Right lobe of liver (tissue), 4 donors: ENCODE measurements around a stretch of chr9.

- PRO-cap, 4 experiments, result peak in 4 of 4 experiments; most common plus-strand start chr9:129437158 (in 3); most common minus-strand start chr9:129437210 (in 1)
- RAMPAGE, long total RNA, 2 experiments, result no peak in any of the 2 experiments
Observed at GRCh38 chr9:129436624-129437674, 184.0 kb downstream of the C9orf50 start.

DNA sequence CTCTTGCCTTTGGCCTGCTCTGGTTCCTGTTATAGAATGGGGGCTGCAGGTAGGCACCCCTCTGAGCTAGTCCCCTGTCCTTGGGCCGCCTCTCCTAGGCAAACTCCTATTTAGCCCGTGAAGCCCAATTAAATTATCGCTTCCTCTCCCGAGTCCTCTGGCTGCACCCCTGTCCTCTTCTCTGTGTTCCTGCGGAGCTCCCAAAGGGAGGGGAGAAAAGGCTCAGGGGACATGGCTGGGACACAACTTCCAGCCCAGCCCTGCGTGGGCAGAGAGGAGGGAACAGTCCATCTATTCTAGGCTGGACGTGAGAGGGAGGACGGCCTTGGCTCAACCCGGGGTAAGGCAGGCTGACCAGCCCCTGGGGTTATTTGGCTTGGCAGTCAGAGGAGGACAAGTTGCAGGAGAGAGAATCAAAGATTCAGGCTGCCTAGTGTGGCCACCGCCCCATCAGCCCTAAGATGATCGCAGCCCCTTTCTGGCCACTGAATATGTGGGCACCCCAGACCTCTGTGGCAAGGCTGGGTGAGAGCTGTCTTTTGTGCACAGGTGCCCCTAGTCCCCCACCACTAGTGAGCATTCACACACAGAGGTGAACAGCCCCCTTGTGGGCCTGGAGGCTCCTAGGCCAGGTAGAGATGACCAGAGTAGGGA is 134.1 kb downstream of the C9orf50 start:
- PRO-cap, 4 experiments, result peak in 4 of 4 experiments; most common plus-strand start position 382 of the sequence (in 4); most common minus-strand start position 191 of the sequence (in 4)
- RAMPAGE, long total RNA, 2 experiments, result start-site peak on the plus strand in 1 of 2 experiments, centred at position 380 of the sequence, 8 reads per replicate; start-site peak on the minus strand in 2 of 2 experiments, centred at positions 201 to 207 of the sequence, 8 to 14 reads per replicate

- PRO-cap, 4 experiments, result peak in 2 of 4 experiments; most common plus-strand start chr9:129487447 (in 2); most common minus-strand start chr9:129487350 (in 1)
- RAMPAGE, long total RNA, 2 experiments, result no peak in any of the 2 experiments
Observed at GRCh38 chr9:129487301-129487648, 133.6 kb downstream of the C9orf50 start.

- PRO-cap, 4 experiments, result peak in 4 of 4 experiments; most common plus-strand start chr9:129496267 (in 3)
- RAMPAGE, long total RNA, 2 experiments, result no peak in any of the 2 experiments
Observed at GRCh38 chr9:129496058-129496325, 124.9 kb downstream of the C9orf50 start.

DNA sequence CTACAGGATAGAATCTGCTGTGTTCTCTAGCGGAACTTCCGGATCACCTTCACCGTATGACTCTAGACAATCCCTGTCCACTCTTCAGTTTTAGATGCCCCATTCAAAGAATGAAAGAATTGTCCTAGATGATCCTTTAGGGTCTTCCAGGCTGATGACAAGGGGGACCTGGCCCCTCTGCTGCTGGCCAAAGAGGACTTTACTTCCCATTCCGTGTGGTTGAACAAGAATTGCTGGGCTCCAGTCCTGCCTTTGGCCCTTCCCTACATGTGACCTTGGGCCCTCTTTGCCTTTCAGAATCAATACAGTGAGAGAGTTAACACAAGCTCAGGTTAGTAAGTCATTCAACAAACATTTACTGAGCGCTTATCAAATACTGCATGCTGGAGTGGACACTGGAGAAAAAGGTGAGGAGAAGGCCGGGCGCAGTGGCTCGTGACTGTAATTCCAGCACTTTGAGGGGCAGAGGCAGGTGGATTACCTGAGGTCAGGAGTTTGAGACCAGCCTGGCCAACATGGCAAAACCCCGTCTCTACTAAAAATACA is 113.1 kb downstream of the C9orf50 start:
- PRO-cap, 4 experiments, result peak in 1 of 4 experiments; most common plus-strand start position 398 of the sequence (in 1); most common minus-strand start position 260 of the sequence (in 1)
- RAMPAGE, long total RNA, 2 experiments, result no peak in any of the 2 experiments

DNA sequence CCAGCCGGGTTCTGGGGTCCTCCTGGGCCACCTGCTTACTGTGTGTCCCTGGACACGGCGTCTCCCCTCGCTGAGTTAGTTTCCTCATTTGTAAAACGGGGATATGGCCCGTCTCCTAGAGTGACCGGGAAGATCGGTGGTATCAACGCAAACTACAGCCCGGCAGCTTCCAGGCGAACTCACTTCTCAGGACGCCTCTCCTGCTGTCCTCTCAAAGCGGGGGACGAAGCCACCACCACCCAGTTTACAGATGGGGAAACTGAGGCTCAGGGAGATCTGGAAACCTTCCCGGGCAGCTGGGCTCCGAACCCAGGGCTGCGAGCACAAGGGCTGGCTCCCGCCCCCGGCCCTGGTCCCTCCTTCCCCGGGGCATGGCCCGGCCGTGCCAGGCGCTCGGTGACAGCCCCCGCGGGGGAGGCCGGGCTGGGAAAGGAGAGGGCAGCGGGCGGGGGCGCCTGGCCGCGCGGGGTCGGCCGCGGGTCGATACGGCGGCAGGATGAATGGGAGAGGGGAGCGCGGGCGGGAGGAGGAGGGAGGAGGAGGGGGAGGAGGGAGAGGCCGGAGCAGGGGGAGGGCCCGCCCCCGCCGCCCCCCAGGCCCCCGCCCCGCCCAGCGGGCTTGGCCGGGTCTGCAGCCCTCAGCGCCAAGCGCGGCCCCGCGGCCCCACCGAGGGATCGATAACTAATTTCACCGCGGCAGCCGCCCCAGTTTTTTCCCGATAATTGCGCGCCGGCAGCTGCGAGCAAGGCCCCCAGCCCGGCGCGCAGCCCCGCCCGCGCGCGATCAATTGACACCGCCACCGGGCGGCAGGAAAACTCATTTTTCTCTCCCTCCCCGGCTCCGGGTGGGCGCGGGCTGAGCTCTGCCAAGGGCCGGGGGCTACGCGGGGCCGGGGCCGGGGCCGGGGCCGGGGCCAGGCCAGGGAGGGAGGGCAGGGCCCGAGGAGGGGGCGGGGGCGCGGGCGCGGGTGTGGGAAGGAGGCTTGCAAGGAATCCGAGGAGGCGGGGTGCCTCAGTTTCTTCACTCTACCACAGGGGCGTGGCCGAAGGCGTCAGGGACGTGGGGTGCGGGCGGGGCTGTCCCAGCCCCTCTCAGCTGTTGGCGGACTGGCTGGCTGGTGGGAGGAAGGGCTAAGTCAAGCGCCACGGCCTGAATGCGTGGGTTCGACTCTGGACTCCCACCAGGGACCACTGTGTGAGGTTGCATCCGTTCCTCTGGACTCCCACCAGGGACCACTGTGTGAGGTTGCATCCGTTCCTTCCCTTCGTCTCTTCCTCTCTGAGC is 52.1 kb downstream of the C9orf50 start:
- PRO-cap, 4 experiments, result peak in 4 of 4 experiments; most common plus-strand start position 707 of the sequence (in 4); most common minus-strand start position 1,027 of the sequence (in 4)
- RAMPAGE, long total RNA, 2 experiments, result start-site peak on the minus strand in 1 of 2 experiments, centred at position 329 of the sequence, 6 reads per replicate

DNA sequence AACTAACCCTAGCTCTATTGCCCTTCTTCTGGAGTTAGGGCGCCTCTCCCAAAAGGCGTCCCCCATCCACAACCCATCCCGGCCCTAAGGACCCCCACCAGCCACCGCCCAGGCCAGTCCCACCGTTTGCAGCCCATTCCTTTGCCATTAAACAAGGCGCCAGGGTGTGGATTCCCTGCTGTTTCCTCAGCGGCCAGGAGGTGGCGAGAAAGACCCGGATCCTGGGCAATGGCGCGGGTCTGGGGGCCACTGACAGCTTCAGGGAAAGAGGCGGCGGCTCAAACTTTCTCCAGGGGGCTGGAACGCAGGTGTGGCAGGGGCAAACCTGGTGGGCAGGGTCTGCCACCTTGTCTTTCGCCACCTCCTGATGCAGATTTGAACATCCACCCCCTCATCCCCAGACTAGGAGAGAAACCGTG is 9.8 kb downstream of the C9orf50 start:
- PRO-cap, 4 experiments, result peak in 2 of 4 experiments; most common plus-strand start position 228 of the sequence (in 2); most common minus-strand start position 153 of the sequence (in 2)
- RAMPAGE, long total RNA, 2 experiments, result no peak in any of the 2 experiments

- PRO-cap, 4 experiments, result peak in 1 of 4 experiments; most common plus-strand start chr9:129625173 (in 1); most common minus-strand start chr9:129625181 (in 1)
- RAMPAGE, long total RNA, 2 experiments, result no peak in any of the 2 experiments
Observed at GRCh38 chr9:129624911-129625551, 932 bp upstream of the NTMT1 start.

DNA sequence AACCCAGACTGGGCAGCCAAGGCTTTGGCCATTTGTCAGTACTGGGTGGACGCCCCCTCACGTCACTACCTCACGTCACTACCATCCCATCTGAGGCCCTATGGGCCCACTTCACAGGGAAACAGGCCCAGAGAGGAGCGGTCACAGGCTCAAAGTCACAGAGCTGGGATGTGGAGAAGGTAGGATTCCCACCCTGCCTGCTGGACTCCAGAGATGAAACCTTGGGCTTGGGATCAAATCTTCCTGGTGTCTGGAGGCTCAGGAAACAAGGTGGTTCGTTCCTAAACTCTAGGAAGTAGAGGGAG is 33.1 kb downstream of the PRRX2 start:
- PRO-cap, 4 experiments, result no peak in any of the 4 experiments
- RAMPAGE, long total RNA, 2 experiments, result no peak in any of the 2 experiments

DNA sequence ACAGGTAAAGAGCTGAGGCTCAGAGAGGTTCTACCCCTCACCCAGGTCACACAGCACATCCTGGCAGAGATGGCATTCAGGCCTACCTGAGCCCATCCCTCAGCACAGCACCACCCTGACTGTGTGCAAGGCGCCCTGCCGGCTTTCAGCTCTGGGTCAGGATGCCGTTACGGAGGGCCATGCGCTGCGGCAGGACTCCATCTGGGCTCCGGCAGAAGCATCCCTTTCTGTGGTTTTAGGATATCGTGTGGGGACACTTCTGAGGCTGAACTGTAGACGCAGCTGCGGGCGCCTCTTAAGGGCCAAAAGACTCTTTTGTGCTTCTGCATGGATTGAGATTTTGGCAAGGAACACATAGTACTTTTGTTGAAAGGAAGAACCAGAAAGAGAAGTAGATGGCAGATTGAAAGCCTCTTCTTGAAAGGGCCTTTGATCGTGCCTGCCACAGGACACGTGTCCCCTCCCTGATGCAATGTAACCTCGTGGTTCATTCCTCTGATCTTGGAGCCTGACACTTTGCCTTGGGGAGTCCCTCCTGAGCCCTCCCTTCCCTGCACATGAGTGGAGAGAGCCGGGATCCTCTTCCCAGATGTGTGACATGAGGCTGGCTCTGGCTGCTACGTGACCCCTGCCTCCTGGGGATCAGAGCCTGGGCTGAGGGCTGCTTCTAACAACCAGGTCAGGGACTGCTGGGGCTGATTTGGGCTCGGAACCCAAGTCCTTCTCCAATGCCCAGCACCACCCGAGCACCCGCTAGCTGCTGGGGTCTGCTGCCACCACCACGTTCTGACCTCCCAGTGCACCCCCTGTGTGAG is 31.4 kb downstream of the USP20 start:
- PRO-cap, 4 experiments, result no peak in any of the 4 experiments
- RAMPAGE, long total RNA, 2 experiments, result no peak in any of the 2 experiments

DNA sequence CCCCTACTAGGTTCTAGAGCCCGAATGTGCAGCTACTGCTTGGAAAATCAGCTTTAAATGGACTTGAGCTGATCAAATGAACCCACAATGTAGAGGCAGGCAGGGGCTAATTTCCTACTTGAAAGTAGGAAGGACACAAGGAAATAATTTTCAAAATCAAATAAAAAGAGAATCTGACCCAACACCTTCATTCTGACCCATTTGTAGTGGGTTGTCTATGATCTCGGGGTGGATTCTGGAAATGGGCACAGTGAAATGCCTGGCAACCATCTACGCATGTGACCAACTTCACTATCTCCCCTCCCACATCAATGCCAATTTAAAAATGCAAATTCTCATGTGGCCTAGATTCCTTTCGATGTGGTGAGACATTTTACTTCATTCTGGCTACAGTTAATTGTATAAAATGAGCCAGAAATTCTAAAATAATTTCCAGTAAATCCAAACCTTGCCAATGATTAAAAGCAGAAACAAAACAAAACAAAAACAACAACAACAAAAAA is 58.8 kb downstream of the USP20 start:
- PRO-cap, 4 experiments, result no peak in any of the 4 experiments
- RAMPAGE, long total RNA, 2 experiments, result no peak in any of the 2 experiments

- PRO-cap, 4 experiments, result no peak in any of the 4 experiments
- RAMPAGE, long total RNA, 2 experiments, result no peak in any of the 2 experiments
Observed at GRCh38 chr9:129962214-129962685, 80.7 kb downstream of the FNBP1 start.

DNA sequence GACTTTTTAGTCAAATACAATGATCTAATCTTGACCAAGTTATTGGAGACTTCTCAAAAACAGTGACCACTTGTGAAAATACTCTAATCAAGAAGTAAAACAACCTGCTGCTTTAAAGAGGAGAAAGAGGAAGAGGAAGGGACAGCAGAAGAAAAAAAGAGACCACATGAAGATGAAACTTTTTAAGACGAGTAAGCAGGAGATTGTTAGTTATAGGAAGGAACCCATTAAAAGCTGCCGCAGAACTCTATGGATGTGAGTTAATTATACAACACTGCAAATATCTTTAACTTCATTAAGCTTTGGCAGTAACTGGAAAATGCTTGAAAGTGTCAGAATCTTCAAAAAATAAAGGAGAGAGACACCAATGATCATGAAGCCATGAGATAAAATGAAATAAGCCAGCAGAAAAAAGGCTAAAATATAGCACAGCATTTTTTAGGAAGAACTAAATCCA is 2.4 kb upstream of the FNBP1 start:
- PRO-cap, 4 experiments, result peak in 4 of 4 experiments; most common plus-strand start position 206 of the sequence (in 1); most common minus-strand start position 85 of the sequence (in 4)
- RAMPAGE, long total RNA, 2 experiments, result no peak in any of the 2 experiments

- PRO-cap, 4 experiments, result no peak in any of the 4 experiments
- RAMPAGE, long total RNA, 2 experiments, result no peak in any of the 2 experiments
Observed at GRCh38 chr9:130053190-130053493, 564 bp upstream of the GPR107 start.

DNA sequence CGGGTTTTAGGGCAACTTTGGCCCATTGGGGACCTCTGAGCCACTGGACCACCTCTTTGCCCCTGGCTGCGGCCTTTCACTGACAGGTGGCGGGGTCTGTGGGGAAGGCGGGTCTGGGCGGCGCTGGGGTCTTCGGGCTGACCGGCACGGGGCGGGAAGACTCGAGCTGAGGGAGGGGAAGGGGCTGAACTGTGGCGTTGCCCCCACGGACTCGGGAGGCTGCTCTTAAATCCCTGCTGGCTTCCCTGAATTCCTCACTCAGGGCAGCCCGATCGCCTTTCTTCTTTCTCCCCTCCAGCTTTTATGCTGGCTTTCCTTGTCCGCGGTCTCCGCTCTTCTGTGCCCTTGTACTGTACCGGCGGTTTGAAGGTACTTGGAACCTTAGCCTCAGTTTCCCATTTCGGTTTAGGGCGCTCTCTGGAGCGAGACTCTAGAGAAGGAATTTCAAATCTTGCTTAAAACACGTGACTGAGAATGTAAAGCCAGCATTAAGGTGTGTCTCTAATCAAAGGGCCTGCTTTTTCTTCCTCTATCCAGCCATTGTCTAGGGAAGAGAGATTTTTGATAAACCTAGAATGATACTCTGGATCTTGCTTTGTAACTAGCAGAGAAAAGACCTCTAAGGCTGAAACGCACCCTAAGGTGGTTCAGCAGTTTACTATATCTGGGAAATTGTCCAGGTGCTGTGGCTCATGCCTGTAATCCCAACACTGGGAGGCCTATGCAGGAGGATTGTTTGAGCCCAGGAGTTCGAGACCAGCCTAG is 599 bp downstream of the GPR107 start:
- PRO-cap, 4 experiments, result no peak in any of the 4 experiments
- RAMPAGE, long total RNA, 2 experiments, result no peak in any of the 2 experiments

GRCh38 chr9:130235613-130236340 is 29.8 kb upstream of the HMCN2 start:
- PRO-cap, 4 experiments, result peak in 1 of 4 experiments; most common minus-strand start chr9:130235922 (in 1)
- RAMPAGE, long total RNA, 2 experiments, result no peak in any of the 2 experiments

DNA sequence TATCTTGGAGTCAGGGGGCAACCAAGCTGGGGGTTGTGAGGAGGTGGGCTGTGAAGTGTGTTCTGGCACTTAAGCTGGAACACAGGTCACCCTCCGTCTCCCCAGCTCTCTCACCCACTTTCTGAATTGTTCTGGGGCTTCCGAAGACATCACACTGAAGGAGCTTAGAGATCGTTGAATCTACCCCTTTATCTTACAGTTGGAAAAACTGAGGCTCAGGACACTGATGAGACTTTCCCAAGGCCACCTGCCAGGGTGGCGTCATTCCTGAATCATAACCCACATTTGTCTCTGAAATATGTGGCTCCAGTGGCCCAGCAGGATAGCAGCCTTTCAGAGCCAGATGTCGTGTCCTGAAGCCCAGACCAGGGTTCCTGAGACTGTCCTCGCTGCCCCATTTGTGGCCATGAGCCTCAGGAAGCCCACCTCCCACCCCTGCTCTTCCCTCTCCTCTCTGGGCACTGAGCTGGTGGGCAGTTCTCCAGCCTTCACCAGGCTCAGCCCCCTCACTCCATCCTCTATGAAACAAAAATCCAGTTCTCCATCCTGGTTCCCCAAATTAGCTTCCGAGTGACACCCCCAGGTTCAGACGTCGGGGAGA is 2.3 kb downstream of the HMCN2 start:
- PRO-cap, 4 experiments, result no peak in any of the 4 experiments
- RAMPAGE, long total RNA, 2 experiments, result no peak in any of the 2 experiments

- PRO-cap, 4 experiments, result no peak in any of the 4 experiments
- RAMPAGE, long total RNA, 2 experiments, result no peak in any of the 2 experiments
Observed at GRCh38 chr9:130620157-130620601, 40.8 kb downstream of the FUBP3 start.

GRCh38 chr9:130682358-130682887 is 11.2 kb upstream of the EXOSC2 start:
- PRO-cap, 4 experiments, result peak in 4 of 4 experiments; most common minus-strand start chr9:130682599 (in 3)
- RAMPAGE, long total RNA, 2 experiments, result no peak in any of the 2 experiments

GRCh38 chr9:130765302-130766454 is 69.4 kb upstream of the ABL1 start:
- PRO-cap, 4 experiments, result no peak in any of the 4 experiments
- RAMPAGE, long total RNA, 2 experiments, result no peak in any of the 2 experiments